Mesenchymal stem cell of the bone marrow (primary cell): ENCODE data around the genes PITPNM1 and CDK2AP2.

GRCh38 chr11:67355800-67356192 is 2.5 kb upstream of the POLD4 start:
- CAGE, long polyA plus RNA = no peak

DNA sequence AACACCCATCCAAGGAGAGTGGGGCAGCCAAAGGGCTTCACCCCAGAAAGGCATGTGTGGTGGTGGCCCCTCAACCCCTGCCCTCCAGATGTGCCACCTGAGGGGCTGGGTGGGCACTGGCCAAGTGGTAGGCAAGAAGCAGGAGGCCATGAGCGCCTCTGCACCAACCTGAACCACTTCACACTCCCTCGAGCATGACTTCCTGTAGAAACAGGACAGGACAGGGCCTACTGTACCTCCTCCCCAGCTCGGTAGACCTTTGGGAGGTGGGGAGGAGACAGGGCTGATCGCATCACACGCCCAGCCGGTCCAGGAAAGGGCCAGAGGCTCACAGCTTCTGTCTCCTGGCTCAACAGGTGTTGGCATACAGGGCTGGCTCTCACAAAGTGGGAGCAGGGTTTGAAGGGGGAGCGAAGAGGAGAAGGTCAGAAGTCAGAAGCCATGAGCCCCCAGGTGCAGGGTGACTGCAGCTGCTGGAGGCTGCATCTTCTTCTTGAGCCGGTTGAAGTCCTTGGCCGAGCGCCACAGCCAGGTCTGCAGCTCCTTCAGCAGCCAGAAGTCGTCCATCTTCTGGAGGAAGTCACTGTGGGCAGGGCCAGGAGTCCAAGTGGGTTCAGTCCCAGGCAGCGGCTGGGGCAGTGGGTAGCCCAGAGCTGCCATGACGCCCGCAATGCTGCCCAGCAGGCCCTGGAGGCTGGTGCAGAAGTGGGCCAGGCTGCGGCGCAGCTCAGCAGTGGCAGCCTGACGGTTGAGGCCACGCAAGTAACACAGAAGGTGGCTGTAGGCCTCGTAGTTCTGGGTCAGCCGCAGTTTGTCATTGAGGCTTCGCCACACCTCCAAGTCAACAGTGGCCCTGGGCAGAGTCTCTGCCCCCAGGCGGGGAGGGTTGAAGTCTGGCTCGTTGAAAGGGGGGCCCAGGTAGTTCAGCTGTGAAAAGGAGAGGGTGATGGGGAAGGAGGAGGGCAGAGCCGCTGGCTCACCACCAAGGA is 8.4 kb downstream of the CLCF1 start:
- CAGE, long polyA plus RNA = no peak

DNA sequence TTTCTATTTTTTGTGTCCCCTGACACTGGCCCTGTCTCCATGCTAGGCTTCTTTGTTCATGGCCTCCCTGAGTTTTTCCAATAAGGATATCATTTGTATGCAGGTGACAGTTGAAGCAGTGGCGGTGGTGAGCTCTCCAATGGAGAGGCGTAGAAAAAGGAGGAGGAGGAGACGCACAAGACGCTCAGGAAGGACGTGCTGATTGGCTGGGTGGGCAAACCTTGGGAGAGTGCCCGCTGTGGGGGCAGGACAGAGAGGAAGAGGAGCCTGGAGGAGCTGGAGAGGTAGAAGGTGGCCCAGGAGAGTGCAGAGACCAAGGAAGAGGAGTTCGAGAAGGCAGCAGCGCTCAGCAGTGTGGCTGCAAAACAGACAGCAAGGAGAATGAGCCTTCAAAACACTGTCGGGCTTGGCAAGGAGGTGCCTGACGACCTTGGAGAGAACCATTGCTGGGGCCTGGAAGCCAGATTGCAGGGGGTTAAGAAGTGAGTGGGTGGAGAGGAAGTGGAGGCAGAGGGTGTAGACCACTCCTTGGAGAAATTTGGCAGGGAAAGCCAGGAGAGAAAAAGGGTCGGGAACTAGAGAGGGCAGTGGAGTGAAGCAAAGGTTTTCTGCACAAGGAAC is 7.6 kb downstream of the CLCF1 start:
- CAGE, long polyA plus RNA = no peak

DNA sequence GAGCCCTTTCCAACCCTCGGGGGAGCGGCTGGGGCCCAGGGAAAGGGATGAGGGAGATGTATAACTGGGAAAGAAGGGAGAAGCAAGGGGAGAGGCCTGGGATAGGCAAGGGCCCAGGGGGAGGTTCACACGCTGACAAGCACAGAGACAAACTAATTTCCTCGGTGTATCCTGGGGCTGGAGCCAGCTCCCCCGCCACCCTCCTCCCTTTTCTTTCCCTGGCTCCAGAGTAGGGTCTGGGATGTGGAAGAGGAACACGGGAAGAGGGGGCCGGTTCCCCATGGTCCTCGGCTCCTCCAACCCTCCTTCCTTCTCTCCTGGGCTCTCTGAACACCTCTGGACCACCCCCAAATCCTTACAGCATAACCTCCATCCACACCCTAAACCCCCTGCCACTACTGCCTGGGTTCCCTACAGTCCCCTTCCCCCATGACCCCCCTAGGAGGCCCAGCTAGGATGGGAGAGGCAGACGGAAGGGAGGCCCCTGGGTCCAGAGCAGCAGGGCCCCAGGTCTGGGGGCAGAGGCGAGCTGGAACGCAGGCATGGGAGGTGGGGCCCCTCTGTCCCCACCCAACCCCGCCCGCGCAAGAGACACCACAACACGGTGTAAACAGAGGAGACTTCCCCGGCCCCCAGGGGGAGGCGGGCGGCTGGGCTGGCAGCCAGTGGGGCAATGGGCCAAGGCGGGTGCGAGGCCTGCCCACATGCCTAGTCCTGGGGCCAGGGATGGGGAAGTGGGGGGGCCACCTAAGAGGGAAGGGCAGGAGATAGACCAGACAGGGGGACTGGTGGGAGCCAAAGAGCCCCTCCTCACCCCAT is 6.6 kb downstream of the CLCF1 start:
- CAGE, long polyA plus RNA = no peak

DNA sequence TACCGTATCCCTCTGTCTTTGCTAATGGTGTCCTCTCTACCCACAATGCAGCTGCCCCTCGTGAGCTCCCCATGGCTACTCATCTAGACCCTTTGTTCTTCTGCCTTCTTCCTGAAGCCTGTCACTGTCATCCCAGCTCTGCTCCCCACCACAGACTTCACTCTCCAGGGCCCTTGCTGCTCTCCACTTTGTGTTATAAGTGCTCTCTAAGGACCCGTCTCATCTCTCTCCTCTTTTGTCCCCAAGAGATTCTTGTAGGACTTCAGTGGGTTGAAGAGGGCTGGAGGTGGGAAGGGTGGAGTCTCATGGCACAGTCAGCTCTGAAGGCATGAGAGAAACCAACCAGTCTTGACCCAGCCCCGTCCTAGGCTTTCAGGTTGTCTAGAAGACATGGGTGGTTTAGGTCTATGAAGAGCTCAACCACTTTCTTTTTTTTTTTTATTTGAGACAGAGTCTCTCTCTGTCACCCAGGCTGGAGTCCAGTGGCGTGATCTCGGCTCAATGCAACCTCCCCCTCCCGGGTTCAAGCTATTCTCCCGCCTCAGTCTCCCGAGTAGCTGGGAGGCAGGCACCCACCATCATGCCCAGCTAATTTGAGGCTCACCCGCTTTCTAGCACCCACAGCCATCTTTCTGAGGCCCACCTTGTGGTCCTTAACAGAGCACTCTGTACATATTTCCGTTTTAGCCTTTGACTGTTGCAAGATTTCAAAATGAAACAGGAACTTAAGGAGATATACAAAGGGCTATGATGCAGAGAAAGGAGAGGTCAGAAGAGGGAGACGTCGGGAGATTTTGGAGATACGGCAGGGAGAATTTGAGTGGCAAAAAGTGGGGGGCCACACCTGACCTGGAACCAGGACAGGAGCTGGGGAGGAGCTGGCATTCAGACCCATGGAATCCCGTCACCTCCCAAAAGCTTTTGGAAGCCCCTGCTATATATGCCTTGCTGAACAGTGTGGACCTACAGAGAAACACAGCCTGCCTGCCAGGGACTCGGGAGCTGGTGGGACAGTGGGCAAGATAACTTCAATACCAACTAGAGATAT is 7.7 kb upstream of the CLCF1 start:
- CAGE, long polyA plus RNA = no peak

DNA sequence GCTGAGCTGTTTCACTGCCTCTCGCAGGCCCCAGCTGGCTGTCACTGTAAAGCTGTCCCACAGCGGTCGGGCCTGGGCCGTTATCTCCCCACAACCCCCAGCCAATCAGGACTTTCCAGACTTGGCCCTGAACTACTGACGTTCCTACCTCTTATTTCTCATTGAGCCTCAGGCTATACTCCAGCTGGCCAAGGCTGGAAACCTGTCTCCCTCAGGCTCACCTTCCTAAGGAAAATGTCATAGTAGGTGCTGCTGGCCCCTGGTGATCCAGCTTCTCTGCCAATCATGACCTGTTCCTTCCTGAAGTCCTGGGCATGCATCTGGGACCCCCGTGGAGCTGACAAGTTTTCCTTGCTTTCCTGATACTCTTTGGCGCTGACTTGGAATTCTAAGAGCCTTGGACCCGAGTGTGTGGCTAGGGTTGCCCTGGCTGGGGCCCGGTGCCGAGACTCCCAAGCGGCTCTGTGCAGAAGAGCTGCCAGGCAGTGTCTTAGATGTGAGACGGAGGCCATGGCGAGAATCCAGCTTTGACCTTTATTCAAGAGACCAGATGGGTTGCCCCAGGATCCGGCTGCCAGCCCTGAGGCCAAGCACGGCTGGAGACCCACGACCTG is 3.9 kb downstream of the PPP1CA start:
- CAGE, long polyA plus RNA = no peak

GRCh38 chr11:67428699-67429813 is 762 bp downstream of the RPS6KB2 start:
- CAGE, long polyA plus RNA = no peak

- CAGE, long polyA plus RNA = no peak
Observed at GRCh38 chr11:67502464-67503070, 2.6 kb downstream of the PITPNM1 start.

GRCh38 chr11:67504594-67505593 is at the start of gene PITPNM1:
Gene PITPNM1, minus strand, starts transcription at chr11:67505363.
- CAGE, long polyA plus RNA = no peak

DNA sequence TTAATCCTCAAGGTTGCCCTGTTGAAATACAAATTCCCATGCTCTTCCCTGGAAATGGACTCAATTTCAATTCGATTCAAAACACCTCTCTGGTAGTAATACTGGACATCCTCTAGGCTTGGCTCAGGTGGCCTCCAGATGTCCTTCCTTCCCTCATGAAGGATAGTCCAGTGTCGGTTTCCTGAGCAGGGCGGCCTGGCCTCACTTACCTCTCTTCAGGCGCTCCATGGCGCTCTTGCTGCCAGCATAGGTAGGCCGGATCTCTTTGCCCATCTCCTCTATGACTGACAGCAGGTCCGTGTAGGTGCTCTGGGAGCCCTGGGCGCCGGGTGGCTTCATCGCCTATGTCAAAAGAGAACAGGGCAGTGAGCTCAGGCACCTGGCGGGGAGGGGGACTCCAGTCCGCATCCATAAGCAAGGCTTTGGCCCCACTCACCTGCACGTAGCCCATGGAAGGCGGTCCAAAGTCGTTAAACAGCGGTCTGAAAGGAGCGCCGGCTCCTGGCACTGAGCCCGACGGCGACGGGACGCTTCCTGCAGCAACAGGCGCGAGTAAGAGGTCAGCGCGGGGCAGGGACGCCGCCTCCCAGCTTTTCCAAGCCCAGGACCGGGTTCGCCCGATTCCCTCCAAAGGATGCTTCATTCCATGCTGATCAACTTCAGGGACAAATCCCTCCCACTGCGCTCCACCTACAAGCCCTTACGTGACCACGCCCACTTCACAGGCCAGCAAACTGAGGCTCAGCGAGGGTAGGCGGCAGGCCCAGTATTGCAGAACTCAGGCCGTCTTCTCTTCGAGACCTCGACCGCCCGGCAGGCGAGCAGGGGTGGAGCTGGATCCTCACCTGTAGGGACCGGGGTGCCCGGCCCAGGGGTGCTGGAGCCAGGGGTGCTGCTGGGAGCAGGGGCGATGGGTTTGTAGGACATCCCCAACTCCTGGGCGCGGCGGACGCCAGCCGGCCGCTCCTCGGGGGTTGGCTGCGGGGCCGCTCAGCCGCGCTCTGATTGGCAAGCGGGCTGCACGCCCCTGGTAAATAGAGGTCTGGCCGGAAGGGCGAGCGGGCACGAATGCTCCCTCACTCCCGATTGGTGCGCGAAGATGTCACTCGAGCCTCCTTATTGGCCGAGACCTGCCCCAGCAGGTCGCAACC is at the start of gene CDK2AP2:
TSS of gene CDK2AP2 (minus strand) at position 1,007 of the 1,151 bp plus-strand sequence.
- CAGE, long polyA plus RNA = no peak

DNA sequence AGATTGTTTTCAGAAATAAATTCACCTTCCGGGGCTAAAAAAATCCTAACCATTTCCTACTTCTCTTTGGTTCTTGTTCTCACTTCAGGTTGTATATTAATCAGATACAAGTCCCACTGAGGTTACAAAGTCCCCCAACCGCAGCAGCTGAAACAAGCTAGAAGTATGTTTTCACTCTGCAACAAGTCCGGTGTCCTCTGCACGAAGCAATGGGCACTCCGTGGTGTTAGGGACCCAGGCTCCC is 25.6 kb upstream of the GSTP1 start:
- CAGE, long polyA plus RNA = no peak

GRCh38 chr11:68040103-68041031 is 1.5 kb downstream of the TCIRG1 start:
- CAGE, long polyA plus RNA = no peak

DNA sequence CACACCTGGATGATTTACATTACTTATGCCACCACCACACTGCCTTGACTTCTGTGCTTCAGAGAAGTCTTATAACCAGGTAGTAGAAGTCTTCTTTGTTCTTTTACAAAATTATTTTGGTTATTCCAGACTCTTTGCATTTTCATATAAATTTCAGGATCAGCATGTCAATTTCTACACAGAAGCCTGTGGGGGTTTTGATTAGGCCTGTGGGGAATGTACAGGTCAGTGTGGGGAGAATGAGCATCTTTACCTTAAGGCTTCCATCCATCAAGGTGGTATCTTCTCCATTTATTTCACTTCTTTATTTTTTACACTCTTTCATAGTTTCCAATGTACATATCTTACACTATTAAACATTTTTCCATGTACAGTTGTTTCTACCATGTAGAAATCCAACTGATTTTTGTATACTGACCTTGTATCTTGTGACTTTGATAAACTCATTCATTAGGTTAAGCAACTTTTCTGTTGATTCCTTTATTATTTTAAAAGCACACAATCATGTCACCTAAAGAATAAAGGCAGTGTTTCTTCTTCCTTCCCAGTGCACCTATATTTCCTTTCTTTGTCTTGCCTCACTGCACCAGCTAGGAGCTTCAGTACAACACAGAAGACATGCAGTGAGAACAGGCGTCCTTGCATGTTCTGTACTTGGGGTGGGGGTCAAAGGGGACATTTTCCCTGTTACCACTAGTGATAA is 19.5 kb downstream of the TCIRG1 start:
- CAGE, long polyA plus RNA = no peak

GRCh38 chr11:68061388-68062294 is 22.8 kb downstream of the TCIRG1 start:
- CAGE, long polyA plus RNA = no peak

DNA sequence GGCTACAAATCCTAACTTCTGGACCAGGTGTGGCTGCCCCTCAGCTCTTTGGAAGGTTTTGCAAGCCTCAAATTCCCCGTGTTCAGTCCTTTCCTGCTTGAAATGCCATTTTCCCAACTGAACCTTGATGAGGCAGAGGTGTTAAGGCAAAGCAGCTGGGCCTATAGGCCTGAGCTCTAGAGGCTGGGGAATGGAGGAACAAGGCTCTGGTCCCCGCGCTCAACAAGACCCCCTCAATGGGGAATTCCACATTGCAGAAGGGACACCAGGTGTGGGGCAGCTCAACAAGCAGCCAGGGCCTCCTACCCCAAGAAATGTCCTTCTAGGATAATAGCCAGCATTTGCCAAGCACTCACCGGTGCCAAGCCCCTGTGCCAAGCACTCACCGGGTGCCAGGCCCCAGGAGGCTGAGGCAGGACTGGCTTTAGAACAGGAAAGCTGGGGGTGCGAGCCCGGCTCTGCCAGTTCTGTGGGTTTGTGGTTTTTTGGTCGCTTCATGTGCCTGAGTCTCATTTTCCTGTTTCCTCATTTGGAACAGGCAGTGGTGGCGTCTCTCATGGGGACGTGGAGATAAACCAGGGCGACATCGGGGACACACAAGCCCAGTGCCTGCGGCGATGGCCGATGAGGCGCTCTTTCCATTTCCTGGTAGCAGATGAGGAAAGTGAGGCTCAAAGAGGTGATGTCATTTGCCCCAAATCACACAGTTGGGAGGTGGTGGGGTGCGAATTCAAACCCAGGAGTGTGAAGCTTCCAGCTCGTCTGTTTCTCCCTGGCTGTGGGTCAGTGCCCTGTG is 20.7 kb upstream of the CHKA start:
- CAGE, long polyA plus RNA = no peak

- CAGE, long polyA plus RNA = no peak
Observed at GRCh38 chr11:68216017-68217100, 3.3 kb upstream of the KMT5B start.

GRCh38 chr11:68343610-68344477 is 31.5 kb downstream of the LRP5 start:
- CAGE, long polyA plus RNA = no peak

DNA sequence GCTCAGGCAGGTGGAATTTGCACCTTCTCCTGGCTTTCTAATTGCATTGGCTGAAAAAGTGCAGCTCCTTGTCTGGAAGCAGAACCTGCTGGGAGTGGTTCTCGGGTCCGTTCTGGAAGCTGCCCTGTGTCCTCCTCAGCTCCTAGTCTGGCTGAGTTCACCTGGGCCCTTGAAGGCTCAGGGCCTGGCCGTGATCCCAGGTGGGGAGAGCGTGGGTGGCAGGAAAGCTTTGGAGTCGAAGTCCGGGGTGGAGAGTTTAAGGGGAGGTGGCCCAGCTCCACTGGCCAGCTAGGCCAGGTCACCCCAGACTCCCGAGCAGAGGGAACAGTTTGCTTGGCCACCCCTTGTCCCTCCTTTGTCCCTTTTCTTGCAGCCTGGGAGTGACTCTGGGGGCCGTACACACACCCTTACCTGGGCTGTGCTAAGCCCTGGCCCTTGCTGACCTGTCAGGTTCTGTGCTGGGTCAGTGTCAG is 37.1 kb downstream of the LRP5 start:
- CAGE, long polyA plus RNA = no peak

GRCh38 chr11:68374087-68374550 is 61.7 kb downstream of the LRP5 start:
- CAGE, long polyA plus RNA = no peak

DNA sequence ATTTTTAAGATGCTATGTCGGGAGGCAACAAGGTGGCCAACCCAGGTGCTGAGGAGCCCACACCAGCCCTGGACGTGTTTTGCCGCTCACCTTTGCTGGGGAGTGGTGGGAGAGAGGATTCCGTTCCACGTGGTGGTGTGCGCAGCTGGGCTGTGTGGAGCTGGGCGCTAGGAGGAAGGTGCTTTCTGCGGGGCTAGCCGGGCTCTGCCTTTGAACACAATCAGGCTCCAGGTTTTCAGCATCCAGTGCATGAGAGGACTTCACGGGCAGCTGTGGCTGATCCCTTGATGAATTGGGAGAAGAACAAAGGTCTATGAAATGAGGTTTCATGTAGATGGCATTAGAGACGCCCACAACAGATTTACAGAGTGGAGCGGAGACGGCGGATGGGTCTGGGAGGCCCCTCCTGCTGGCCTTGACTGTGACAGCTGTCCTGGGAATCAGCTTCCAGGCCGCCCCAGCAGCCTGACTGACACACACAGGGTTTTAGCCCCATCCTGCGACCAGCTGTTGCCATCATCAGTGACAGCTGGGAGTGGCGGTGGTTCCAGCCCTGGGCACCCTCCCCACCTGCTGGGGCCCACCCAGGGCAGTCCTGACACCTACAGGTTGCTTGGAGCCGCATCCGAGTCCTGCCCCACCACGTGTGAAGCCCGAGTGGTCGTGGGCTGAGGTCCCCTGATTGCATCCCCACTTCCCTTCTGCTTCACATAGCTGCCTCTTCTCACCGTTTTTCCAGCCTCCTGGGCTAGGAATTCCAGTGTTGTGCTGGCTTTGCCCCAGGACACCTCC is 64.1 kb upstream of the PPP6R3 start:
- CAGE, long polyA plus RNA = no peak